Pulmonary artery (tissue), 1 donor: ENCODE results near the genes VCAM1 and AKNAD1.

GRCh38 chr1:100481168-100481675 lies 56.7 kb upstream of the GPR88 start:
- PRO-cap, result no peak

- PRO-cap, result no peak
These were observed 9.0 kb upstream of the GPR88 start for GRCh38 chr1:100528880-100529426.

- PRO-cap, result no peak
These were observed 90.8 kb upstream of the VCAM1 start for GRCh38 chr1:100628777-100629166.

DNA sequence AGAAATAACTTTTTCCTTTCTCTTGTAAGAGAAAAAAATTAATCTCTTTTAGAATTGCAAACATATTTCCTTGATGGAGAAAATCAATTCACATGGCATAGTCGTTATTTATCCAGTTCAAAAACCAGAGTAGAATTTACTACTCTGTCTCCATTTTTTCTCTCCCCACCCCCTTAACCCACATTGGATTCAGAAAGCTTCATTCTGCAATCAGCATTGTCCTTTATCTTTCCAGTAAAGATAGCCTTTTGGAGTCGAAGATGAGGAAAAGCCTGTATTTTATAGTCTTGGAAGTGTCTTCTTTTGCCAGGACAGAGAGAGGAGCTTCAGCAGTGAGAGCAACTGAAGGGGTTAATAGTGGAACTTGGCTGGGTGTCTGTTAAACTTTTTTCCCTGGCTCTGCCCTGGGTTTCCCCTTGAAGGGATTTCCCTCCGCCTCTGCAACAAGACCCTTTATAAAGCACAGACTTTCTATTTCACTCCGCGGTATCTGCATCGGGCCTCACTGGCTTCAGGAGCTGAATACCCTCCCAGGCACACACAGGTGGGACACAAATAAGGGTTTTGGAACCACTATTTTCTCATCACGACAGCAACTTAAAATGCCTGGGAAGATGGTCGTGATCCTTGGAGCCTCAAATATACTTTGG lies at the start of gene VCAM1:
Gene VCAM1 (plus strand): TSS at position 484 of the 650 bp plus-strand sequence.
- PRO-cap, result unidirectional peak, plus-strand start at position 484 of the sequence

DNA sequence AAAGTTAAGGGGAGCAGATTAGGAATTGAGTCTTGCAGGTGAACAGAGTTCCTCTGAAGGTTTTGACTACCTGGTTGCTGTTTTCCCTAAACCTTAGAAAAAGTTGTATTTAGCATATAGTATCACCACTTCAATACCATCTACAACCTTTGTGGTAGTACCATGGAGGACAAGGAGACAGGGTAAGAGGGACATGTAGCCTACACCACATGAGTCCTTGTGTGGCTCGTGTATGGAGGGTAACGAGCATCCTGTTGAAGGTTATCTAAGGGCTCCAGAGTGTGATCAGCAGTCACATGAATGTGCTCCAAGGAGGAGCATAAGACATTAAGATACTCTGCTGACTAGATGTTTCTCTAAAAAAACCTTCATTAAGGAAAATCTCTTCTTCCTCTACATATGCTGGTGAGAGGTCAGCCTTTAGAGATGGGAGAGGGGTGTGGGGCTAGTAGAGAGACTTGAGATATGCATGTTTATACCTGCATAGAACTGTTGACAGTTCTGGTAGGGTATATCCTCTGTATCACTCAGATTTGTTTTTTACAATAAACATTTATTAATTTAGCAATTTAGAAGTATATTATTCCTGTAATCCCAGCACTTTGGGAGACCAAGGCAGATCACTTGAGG lies 67.4 kb downstream of the VCAM1 start:
- PRO-cap, result no peak

DNA sequence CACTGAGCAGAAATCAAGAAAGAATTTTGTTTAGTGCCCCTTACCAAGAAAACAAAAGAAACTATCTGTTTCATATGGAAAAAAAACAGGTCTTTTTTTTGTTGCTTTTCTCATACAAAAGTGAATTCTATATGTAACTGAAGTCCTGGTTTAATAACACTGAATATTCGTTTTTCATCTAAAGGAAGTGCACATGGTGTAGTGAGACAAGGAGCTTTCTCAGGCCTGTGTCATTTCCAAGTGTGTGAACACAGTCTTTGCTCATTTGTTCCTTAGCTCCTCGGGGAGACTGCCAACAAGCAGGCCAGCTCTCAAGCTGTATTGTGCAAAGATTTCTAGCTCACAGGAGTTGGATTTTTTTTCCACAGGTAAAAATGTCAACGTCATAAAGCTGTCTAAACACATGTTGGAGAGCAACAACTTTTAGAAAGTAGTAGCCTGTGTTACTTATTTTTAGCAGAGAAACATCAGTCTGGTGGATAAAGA lies 87.9 kb upstream of the S1PR1 start:
- PRO-cap, result no peak

- PRO-cap, result no peak
These were observed 72.0 kb downstream of the S1PR1 start for GRCh38 chr1:101308782-101309299.

GRCh38 chr1:101371128-101371675 lies 134.4 kb downstream of the S1PR1 start:
- PRO-cap, result no peak

- PRO-cap, result no peak
These were observed 142.1 kb upstream of the COL11A1 start for GRCh38 chr1:103250372-103250962.

GRCh38 chr1:105992301-105992581 lies 1064.2 kb upstream of the PRMT6 start:
- PRO-cap, result no peak

GRCh38 chr1:107058056-107058579 lies 1.6 kb downstream of the PRMT6 start:
- PRO-cap, result no peak

GRCh38 chr1:107139556-107140719 lies 901 bp upstream of the NTNG1 start:
- PRO-cap, result bidirectional peak, plus-strand start at chr1:107140093, minus-strand start at chr1:107139826

DNA sequence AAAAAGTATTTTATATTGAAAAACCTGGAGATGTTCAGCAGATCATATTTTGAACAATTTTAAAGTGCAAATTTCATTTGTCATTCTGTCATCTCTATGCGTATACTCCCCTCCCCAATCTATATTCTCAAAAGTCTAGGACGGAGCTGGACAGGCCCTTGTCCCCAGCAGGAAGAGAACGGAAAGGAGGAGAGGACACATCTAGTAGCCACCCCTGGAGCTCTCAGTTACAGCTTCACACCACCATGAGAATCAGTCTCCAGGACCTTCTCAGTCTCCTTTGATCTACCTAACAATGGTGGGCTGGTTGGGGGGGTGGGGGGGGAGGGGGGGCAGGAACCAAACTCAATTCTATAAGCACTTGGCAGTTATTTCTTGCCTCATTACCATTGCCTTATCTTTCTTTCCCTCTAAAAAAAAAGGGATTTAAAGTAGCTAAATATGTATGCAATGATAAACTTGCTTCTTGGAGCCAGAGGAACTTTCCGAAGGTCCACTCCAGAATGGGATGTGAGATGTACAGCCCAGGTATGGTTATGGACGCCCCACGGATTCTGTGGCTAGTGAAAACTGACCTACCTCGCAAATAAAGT lies 279.2 kb downstream of the VAV3 start:
- PRO-cap, result no peak

- PRO-cap, result no peak
These were observed 23.9 kb downstream of the VAV3 start for GRCh38 chr1:107940936-107941562.

- PRO-cap, result no peak
These were observed 117.1 kb downstream of the SLC25A24 start for GRCh38 chr1:108083024-108083499.

DNA sequence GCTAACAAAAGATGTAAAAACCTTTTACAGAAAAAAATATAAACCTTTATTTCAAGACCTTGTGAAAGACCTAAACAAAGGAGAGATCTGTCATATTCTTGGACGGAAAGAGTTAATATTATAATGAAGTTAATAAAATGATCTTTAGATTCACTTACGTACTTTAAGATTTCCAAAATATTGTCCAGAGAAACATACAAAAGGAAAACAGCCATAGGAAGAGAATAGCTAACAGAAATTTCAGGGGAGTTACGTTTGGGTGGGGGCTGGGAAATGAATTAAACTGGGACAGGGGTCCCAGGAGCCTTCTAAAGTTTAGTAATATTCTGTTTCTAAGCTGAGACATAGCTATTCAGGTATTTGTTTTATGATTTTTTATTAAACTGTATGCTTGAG lies 94.0 kb downstream of the SLC25A24 start:
- PRO-cap, result no peak

- PRO-cap, result no peak
These were observed 11.0 kb downstream of the EEIG2 start for GRCh38 chr1:108570672-108571502.

DNA sequence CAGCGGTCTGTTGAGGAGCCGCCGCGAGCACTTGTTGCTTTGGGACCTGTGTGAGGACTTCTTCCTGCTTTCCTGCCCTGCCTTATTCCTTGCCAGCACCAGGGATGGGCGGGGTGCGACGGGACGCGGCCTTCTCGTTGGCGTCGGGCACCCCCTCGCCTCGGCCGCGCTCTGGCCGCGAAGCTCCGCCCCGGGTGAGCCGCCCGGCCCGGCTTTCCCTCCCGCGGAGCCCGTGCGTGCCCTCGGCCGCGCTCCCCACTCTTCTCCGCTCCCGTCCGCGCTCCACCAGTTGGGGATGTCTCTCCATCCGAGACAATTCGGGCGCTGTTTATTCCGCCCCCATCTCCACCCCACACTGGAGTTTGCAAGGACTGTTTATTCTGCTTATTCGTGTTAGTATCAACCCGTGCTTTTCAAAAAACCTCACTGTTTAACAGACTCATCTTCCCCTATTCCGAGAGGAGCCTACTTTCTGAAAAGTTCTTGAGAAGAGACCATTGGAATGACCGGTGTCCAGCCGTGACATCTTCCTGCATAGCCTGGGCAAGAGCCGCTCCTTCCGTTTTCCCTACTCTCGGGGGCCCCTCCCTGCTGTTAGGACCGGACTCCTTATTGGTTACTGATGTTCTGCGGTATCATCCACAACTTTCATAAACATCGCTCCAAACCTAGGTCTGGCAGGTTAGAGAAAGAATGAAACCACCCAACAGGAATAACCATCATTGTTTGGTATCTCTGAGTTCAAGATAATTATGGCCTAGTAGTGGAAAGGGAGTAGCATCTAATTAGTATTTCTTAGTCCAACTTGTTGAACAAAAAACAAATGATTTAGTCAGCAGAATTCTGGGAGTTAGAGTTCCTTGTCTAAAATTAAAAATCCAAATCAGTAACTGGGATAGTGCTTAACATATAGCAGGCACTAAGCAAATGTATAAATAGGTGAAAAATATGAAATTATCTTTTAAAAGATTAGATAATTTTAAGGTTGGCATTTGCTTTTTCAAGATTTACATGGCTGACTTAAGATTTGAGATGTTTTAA lies 711 bp downstream of the STXBP3 start:
- PRO-cap, result unidirectional peak, minus-strand start at position 541 of the sequence

DNA sequence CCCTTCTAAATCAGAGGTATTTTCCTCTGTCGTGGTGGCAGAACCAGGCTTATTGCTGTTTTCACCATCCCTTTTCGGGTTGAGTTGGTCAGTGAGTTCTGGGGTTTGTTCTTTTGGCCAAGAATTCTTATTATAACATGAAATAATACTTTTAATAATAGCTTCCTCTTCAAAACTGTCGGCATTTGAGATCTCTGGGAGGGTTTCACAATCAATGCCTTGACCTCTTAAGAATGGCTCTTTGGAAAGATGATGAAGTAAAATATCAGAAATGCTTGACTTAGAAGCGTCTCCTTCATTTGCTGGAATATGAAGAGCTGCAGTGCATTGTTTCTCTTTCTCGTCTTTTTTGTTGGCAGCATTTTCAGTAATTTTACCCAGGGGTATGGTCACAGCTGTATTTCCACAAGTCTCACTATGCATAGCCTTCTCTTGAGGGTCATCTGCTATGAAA lies 4.8 kb downstream of the AKNAD1 start:
- PRO-cap, result no peak

DNA sequence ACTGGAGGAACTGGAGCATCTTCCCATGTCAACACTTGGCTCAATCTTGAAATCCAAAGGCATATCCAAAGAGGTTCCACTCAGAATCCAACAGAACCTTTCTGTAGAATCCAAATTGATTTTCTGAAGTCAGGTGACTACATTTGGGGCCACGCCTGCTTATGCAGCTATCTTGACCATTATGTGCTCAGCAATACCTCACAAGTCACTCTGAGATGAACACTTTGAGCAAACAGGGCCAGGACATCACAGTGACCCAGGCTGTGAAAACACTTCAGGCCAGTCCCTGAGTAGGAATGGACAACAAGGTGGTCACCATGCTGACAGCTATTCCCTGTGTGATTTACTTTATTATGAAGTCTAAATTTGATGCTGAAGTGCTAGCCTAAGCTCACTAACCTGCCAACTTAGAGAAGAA lies at the start of gene AKNAD1:
Gene AKNAD1 (minus strand): TSS at position 135 of the 418 bp plus-strand sequence.
- PRO-cap, result no peak